ENCODE measurements around a stretch of chr3.

DNA sequence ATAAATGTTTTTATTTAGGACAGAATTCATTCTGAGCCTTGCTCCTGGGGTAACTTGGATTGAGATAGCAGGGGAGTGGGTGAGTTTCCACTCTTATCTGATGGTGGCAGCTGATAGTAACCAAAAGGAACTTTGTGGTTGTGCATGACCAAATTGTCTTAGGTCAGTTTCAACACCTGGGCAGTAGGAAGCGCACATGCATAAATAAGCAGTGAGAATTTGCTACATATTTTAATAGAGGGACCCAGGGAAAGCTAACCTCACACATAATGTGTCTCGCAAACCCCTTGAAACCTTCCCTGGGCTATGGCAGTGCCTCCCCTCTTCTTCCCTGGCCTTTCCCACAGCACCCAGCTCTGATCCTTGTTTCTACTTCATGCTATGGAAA, 65.4 kb upstream of the XCR1 start:
- RAMPAGE, long total RNA = no peak
- RRBS = no CpG with 5 or more reads among the region's 2 CpGs

GRCh38 chr3:46110943-46111334, 83.7 kb upstream of the XCR1 start:
- RAMPAGE, long total RNA = no peak
- RRBS = no CpG with 5 or more reads among the region's 7 CpGs

DNA sequence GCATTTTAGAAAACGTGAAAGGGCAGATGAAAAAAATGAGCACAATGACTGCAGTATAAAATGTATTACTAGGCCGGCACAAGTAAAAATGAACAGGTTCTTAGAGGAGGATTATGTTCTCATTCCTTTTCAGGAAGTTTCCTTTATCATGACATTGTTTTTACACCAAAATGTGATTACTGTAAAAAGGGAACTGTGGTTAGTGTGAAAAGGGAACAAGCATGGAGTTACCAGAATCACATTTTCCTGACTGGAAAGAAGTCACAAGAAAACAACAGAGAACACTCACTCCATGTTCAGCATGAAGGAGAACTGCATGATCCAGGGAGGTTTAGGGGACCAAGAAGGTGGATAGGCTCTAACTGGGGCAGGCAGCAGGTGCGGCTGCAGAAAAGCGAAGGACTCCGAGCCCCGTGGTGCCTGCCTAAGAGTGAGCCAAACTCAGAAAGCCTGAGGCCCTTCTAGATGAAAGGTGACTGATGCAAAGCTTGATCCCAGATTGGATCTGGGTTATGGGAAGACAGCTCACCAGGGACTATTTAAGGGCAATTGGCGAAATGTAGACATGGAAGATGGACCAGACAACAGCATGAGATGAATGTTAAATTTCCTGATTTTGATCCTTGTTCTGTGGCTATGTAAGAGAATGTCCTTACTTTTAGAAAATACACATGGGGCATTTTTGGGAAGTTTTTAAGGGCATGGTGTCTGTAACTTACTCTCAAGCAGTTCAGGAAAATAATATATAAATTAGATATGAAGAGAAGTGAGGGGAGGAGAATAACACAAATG, 77.3 kb downstream of the CCR1 start:
- RAMPAGE, long total RNA = no peak
- RRBS = no CpG with 5 or more reads among the region's 7 CpGs

DNA sequence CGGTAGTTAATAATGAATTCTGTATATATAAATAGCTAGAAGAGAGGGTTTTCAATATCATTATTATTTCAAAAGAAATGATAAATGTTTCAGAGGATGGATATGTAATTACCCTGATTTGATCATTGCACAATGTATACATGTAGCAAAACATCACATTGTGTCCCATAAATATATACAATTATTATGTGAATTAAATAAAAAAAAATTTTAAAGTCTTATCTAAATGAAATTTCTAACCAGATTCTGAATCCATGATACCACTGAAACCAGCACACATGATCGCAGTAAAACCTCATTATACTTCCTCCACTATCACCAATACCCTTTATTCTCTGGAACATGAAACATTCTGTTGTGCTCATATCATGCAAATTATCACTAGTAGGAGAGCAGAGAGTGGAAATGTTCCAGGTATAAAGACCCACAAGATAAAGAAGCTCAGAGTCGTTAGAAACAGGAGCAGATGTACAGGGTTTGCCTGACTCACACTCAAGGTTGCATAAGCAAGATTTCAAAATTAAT, 432 bp upstream of the CCR2 start:
- RAMPAGE, long total RNA = no peak
- RRBS = no CpG with 5 or more reads among the region's 3 CpGs

DNA sequence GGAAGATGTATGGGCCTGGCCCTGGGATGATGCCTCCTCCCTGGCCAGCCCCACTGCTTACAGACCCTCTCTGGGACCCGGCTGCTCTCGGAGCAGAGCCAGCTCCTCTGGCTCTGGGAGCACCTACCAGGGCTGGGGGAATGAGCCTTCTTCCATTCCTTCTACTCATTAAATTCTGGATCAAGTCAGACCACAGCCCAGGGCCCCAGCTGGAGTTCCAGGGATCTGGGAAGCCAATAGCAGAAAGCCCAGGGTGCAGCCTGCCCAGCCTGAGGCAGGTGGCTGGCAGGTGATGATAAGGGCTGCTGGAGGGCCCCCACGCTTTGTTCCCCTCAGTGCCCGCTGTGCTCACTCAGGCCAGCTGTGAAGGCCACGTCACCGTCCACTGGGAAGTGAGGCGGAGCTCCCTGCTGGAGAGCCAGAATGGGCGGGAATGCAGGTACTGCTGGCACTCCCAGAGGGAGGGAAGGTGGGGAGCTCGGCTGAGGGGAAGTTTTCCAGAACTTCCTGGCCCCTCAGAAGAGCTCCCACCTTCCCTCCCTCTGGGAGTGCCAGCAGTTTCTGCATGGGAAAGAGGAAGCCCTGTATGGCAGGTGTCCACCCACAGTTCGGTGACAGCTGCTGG, 12.8 kb upstream of the RTP3 start:
- RAMPAGE, long total RNA = no peak
- RRBS = no CpG with 5 or more reads among the region's 10 CpGs

DNA sequence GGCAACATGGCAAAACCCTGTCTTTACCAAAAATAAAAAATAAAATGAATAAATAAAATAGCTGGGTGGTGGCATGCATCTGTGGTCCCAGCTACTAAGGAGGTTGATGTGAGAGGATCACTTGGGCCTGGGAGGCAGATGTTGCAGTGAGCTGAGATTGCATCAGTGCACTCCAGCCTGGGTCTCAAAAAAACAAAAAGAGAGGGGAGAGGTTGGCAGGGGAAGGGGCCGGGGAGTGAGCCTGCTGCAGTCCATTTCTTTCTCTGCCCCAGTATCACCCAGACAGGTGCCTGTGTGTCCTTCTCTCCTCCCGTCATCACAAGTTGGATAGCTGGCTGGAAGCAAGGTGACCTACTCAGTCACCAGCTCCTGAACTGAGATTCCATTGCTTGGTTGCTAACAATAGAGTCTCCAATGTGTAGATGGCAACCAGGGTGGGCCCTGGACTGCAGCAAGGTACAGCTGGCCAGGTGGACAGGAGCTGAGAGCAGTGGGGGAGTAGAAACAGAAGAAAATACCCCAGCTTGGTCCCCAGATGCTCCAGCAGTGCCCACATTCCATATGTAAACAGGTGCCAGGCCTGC, 4.7 kb downstream of the LRRC2 start:
- RAMPAGE, long total RNA = no peak
- RRBS = no CpG with 5 or more reads among the region's 2 CpGs

DNA sequence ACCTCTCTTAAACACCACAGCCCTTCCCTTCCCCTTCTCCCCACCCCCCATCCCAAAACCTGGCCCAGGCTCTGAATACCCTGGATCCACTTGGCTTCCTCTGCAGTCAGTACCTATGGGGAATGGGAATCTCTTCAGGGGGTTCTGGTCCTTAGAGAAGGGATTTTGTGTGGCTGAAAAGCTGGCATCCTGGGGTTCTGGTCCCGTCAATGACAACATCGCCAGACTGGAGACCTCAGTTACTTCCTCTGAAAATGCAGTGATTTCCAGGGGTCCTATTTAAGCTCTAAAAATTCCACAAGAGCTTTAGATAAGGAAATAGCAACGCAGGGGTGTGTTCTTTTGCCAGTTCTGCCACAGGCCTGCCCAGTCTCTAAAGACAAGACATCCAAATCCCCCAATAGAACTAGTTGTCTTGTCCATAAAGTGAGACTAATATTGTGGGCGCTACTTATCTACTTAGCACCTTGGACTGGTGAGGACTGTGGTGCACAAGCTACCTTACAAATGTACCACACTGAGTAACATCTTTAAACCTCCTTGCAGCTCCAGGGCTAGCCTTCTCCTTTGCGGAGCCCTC, 2.1 kb upstream of the TDGF1 start:
- RAMPAGE, long total RNA = no peak
- RRBS = no CpG with 5 or more reads among the region's 5 CpGs

GRCh38 chr3:46660766-46661470, 32.6 kb downstream of the ALS2CL start:
- RAMPAGE, long total RNA = no peak
- RRBS = no CpG with 5 or more reads among the region's 6 CpGs

- RAMPAGE, long total RNA = no peak
- RRBS = no CpG with 5 or more reads among the region's 8 CpGs
Observed at GRCh38 chr3:46663740-46664447, 29.6 kb downstream of the ALS2CL start.

GRCh38 chr3:46696656-46696990, 3.1 kb upstream of the ALS2CL start:
- RAMPAGE, long total RNA = no peak

DNA sequence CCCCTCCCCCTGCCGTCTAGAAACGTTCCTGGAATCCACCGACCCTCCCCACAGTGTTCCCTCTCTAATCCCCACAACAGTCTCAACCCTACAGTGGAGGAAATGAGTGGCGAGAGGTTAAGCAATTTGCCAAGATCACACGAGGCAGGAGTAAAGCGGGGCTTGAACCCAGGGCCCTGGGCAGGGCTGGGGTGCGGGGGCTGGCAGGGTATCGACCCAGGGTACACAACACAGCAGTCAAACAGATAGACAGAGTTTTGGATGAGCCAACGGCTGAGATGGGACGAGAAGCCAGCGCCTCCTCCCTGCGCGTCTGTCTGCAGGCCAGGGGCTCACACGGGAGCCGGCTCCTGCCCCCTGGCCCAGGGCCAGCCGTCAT, 18.1 kb downstream of the MYL3 start:
- RAMPAGE, long total RNA = no peak
- RRBS = no CpG with 5 or more reads among the region's 16 CpGs

GRCh38 chr3:46882391-46883176, 5.1 kb downstream of the PTH1R start:
- RAMPAGE, long total RNA = no peak
- RRBS = 1% methylated on average over 15 of the region's 77 CpGs

DNA sequence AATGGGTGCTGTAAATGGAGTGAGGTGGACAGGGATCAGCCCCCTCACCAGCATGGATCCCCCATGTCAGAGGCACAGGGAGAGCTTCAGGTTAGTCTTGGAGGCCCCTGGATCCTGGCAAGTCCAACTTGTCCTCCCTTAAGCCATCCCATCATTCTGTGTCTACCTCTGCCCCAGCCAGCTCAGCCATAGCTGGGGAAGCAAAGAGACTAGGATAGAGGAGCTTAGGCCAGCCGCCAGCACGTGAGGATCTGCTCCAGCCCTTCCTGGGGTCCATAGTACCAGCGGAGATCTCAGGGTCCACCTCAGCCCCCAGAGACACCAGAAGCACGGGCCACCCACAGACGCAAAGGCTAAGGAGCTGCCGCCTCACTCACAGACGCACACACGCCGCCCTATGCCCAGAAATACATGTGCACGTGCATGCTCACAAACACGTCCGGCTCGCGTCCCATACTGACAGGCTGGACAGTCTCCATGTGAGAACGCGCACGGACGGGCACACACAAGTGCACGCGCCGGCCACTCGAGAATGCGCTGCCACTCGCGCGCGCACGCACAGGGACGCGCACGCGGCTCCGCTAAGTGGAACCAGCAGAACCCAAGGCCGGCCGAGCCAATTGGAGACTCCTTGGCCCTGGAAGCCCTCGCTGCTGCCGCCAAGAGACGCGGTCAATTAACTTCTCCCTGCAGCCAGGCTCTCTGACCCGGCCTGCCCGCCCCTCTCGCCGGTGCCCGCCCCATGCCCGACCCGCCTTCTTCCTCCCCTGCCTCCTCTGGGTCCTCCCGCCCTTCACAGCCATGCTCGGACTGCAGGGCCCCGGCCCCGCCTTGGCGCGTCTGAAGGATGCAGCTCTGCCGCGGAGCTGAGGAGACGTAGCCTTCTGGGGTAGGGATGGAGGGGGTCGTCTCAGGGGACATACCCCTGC, 14.7 kb downstream of the PTH1R start:
- RAMPAGE, long total RNA = no peak
- RRBS = 1% methylated on average over 27 of the region's 56 CpGs

DNA sequence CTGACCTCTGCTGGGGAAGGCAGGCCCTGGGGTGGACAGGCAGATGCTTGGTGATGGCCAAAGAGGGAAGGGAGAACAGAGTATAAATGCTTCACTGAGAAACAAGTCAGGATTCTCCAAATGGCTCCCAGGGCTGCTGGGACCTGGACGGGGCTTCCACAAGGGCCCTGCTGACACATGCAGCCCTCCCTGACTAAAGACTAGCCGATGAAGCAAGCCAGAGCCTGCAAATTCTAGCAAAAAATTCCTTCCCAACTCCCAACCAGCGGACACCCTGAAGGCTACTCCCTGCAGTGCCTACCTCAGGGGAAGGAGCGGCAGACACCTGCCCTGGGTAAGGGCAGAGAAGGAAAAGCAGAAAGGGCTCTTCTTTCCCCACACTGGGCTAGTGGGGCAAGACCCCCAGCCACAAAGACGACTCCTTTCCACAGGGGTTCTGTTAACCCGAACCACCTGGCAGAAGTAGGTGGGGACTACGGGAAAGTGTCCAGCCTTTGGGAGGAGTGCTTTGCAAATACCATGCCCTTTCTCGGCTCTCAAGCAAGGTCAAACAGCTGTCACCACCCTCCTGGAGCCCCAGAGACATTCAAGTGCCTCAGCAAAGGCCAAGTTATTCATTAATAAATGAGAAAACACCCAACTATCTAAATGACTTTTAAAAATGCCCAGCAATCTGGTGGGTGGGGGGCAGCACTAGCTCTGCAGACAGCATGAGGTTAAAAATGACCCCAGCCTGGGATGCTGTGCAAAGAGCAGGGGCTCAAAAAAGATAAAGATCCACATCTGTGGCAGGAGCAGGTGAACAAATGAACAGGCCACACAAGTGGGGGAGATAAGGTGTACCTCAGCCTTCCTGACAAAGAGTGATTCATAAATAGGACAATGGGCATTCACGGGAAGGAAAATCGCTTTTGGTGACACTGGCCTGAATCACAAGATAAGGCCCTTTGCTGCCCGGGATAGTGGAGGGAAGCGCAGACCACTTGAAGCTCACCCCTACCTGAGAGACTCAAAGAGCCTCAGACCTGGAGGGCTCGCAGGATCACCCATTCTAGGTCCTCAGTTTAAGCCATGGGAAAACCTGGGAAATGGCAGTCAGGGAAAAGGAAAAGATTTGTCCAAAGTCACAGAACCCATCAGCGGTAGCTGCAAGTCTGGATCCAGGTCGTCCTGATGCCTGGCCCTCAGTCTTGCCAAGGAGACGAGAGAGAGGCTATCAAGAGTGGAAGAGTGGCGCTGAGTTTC, 33.0 kb downstream of the CCDC12 start:
- RAMPAGE, long total RNA = no peak
- RRBS = no CpG with 5 or more reads among the region's 17 CpGs

- RAMPAGE, long total RNA = no peak
- RRBS = no CpG with 5 or more reads among the region's 6 CpGs
Observed at GRCh38 chr3:46952903-46953569, 23.5 kb downstream of the CCDC12 start.

GRCh38 chr3:46981459-46982522, 2.3 kb downstream of the NBEAL2 start:
- RAMPAGE, long total RNA = no peak
- RRBS = no CpG with 5 or more reads among the region's 8 CpGs

DNA sequence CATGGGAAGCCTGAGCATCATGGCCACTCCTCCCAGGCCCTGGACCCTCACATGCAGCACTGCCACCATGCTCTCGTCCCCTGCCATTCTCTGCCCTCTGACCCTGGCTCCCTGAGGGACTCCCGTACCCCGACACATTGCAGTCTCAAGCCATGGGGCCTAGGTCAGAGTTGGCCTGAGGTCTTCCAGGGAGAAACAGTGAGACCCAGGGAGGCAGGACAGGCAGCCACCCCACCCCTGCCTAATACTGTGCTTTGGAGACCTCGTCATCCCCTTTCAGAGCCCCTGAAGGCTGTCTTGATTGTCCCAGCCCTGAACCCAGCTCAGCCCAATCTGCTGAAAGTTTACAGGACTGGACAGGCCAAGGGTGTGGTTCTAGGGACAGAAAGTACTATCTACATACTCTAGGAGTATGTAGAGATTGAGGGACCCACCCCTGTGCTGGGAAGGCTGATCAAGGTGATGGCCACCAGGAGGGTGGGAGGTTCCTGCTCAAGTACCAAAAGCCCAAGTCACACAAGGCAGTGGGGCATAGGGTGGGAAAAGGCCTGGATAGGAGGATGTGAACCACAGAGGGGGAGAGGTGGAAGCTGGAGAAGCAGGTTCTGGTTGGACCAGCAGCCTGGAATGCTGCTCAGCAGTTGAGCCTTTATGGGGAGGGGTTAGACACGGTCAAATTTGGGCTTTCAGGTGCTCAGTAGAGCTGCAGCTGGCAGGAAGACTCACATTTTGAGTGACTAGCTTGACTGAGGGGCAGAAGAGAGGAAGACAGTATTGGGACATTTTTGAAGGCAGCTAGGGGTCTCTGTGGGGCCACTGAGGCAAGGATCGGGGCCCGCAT, 6.6 kb downstream of the NBEAL2 start:
- RAMPAGE, long total RNA = no peak
- RRBS = no CpG with 5 or more reads among the region's 7 CpGs

GRCh38 chr3:46998675-46999519, 19.4 kb downstream of the NBEAL2 start:
- RAMPAGE, long total RNA = no peak
- RRBS = no CpG with 5 or more reads among the region's 32 CpGs

GRCh38 chr3:47016433-47017581, 37.3 kb downstream of the NBEAL2 start:
- RAMPAGE, long total RNA = no peak
- RRBS = no CpG with 5 or more reads among the region's 7 CpGs

GRCh38 chr3:47062083-47062716, 82.7 kb downstream of the NBEAL2 start:
- RAMPAGE, long total RNA = no peak
- RRBS = no CpG with 5 or more reads among the region's 6 CpGs